Cardiac muscle cell (in vitro differentiated cells and primary cell): Measurements from ENCODE around the genes TENM3, STOX2, IRF2 and PRIMPOL.

DNA sequence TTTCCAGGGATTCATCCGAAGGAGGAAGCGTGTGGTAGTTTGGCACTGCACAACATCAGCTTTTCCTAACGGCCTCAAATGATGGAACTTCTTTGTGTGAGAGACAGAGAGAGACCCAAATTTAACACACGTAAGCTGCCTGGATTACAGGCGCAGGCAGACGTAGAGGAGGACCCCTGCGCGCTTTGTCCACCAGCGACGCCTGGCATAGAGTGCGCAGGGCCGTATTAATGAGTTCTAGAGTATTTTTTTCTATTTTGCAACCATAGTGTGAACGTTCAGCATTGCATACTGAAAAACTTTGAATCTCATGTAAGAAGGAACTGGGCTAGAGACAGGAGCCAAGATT is 101.8 kb upstream of the TENM3 start:
- RAMPAGE, long total RNA, result no peak
- RRBS, result no CpG with 5 or more reads among the region's 13 CpGs

GRCh38 chr4:182243279-182243720 is at the start of gene TENM3:
Gene TENM3, plus strand, starts transcription at chr4:182243402.
- RAMPAGE, long total RNA, result no peak
- RRBS, result no CpG with 5 or more reads among the region's 7 CpGs

GRCh38 chr4:182862717-182863392 is 54.3 kb downstream of the DCTD start:
- RAMPAGE, long total RNA, result no peak
- RRBS, result 37% methylated on average over 1 of the region's 21 CpGs

GRCh38 chr4:183304751-183305450 is 15.2 kb downstream of the CLDN22 start:
- RAMPAGE, long total RNA, result no peak
- RRBS, result no CpG with 5 or more reads among the region's 2 CpGs

DNA sequence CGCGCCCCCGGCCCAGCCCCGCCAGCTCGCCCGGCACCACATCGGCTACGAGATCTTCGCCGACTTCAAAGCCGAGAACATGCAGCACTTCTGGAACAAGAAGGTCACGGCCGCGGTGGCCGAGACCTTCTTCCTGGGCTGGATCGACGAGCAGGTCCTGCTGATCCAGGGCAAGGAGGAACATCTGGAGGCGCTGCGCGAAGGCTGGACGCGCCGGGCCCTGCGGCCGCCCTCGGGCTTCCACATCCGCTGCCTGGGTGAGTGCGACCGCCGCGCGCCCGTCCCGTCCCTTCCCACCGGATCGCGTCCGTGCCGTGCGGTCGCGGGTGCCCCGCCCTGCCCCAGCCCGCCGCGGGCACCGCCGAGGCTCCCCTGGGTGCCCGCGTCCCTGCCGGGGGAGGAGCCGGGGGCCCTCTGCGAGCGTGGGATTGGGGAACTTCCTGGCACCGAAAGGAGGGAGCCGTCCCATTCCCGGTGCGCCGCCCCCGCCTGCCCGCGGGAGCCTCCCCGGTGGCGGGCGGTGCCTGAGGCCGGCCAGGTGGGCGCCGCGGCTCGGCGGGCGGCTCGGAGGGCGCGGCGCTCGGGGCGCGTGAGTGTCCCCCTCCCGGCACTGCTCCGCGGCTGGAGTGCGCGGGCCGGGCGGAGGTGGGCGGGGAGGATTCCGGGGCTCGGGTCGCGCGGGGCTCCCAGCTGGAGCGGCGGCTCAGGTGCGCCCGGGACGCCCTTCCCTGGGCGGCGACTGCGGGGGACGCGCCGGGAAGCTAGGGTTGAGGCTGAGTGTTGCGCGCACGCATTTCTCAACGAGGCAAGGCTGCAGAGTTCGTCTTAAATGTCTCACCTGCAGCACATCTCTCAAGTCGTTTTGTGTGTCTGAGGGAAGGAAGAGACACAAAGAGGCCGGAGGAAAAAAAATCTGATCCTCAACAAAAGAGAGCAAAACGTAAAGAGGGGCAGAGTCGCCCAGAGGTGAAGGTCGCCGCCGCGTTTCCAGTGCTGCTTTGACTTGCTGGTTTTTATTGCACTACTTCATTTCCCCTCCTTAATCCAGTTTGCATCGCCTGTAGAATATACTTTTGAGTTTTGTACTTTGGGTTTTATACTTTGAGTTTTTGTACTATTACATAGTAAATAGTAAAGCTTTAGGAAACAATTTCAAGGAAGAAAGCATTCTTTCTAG is 106.9 kb upstream of the STOX2 start:
- RAMPAGE, long total RNA, result no peak
- RRBS, result 2% methylated on average over 68 of the region's 117 CpGs

GRCh38 chr4:183905058-183905640 is at the start of gene STOX2:
Gene STOX2, plus strand, starts transcription at chr4:183905307.
- RAMPAGE, long total RNA, result no peak
- RRBS, result 2% methylated on average over 5 of the region's 48 CpGs

GRCh38 chr4:184017120-184017405 is 112.0 kb downstream of the STOX2 start:
- RAMPAGE, long total RNA, result no peak
- RRBS, result no CpG with 5 or more reads among the region's 12 CpGs

GRCh38 chr4:184156039-184156789 is 61.5 kb downstream of the ENPP6 start:
- RAMPAGE, long total RNA, result no peak
- RRBS, result no CpG with 5 or more reads among the region's 9 CpGs

DNA sequence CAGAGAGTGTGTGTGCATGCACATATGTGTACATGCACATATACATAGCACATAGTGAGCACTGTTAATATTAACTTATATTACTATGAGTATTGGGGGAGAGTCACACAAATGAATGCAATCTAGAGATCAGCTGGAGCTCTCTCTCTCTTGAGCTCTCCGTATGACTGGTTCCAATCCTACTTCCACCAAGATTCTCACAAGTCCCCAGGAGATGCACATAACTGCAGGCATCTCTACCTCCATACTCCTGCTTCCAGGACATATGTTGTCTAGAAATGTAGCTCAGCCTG is 57.2 kb downstream of the ENPP6 start:
- RAMPAGE, long total RNA, result no peak
- RRBS, result no CpG with 5 or more reads among the region's 1 CpG

DNA sequence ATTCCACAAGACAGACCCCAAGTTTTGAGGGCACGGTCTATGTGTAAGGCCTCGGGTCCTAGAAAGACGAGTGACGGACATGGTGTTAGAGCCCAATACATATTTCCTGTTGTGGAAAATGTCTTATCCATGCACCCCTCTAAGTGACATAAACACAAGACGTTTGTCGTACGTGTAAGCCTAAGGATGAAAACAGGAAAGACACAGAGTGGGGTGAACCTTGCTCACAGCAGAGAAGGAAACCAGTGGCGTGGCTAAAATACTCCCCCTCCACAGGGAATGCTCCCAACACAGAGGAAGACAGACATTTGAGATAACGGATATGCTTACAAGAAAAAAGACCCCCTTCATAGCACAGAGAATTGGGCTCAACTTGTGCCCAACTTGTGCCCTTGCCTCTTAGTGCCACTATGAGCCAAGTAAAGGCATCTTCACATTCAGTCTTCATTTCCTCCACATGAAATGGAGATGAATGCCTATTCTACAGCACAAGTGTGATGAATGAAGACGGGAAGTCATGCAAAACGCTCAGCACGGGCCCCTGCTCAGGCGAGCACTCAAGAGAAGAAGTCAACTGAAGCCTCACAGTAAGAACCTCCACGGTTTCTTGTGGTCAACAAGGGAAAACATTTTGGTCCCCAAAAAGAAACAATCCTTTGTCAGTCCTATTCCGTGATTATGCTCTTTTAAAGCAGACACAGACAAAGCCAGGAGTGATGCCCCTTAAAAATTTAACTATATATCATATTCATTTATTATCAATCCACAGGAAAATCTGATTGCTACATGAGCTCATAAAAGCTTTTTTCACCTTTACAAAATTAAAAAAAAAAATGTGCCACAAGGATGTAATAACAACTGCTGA is 87.1 kb downstream of the IRF2 start:
- RAMPAGE, long total RNA, result no peak
- RRBS, result no CpG with 5 or more reads among the region's 15 CpGs

DNA sequence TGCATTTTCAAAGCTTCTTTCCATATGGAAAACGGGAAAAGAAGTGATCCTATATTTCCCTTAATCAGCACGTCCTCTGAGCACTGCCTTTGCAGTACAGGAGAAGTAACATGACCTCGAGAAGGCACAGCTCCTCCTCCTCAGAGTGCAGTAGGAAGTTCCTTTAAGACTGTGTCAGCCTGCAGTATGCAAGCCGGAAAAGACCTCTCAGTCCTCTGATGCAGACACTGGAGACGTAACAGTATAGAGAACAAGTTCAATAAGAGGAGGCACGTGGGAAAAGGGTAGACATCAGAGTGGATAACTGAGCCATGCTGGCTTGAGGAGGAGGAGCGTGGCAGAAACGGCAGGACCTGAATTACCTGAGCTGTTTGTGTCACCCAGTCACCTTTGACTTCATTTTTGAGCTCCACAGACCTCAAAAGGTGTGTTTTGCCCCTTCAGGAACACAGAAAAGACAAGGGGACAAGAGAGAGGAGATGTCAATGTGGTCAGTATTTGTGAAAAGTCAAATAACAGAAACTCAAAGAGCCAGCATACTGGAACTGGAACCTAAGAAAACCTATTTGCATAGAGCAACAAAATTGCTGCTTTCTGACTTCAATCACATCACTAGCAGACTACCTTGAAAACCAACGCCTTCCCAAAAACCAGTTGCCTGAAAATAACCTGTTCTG is 20.8 kb downstream of the IRF2 start:
- RAMPAGE, long total RNA, result no peak
- RRBS, result no CpG with 5 or more reads among the region's 9 CpGs

- RAMPAGE, long total RNA, result no peak
- RRBS, result no CpG with 5 or more reads among the region's 7 CpGs
Measured at GRCh38 chr4:184457552-184457913, 16.8 kb downstream of the IRF2 start.

DNA sequence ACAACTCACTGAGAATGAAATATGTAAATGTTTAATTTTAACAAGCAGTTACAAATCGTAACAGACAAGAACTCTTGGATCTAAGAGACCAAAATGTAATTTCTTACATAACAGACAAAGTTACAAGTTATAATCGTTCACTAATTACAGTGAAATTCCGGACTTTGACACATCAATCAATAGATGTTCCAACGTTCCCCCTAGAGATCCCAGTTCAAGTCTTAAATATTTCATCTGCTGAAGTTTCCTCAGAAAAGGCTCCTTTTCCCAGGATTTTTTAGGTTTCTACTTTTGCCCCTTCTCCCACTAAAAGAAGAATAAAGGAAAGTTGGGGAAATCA is 2.5 kb downstream of the IRF2 start:
- RAMPAGE, long total RNA, result no peak
- RRBS, result no CpG with 5 or more reads among the region's 4 CpGs

DNA sequence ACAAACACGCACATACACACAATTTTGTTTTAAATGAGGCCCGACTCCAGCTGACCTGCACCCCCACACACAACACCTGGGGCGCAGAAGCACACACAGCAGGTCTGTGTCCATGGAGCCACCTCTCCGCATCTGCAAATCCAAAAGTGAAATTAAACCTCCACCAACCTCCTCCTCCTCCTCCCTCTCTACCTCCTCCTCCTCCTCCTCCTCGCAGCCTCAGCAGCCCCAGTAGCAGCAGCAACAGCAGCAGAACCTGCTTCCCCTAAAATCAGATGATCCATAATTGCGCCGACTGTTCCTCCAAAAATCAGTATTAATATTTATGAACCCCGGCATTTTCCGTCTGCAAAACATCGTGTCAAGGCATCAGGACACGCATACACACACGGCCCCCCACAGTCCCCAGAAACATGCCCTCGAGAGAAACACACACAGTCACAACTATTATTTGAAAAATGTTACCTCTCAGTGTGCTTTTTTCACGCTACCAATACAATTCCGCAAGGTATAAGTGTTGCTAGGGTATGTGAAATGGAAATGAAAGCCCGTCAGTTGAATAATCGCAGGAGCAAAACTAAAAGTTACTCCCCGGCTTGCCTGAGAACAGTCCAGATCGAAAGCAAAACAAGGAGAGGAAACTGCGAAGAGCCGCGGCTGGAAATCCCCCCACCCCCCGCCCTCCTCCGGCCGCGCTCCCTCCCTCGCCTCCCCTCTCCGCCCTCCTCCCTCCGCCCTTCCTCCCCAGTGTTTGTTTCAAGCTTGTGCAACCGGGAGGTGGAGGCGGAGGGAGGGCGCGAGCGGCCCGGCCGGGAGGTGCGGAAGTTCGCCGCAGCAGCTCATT is at the start of gene IRF2:
TSS of gene IRF2 (minus strand) at position 637 of the 844 bp plus-strand sequence.
- RAMPAGE, long total RNA, result no peak
- RRBS, result 6% methylated on average over 11 of the region's 39 CpGs

DNA sequence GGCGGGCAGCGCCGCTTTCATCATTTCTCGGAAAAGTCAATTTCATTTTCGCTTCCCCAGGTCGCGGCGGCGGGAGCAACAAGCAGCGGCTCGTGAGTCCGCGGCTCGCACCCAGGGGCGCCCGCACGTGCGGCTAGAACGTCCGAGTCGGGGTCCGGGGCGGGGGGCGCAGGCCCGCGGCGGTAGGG is 302 bp upstream of the IRF2 start:
- RAMPAGE, long total RNA, result no peak
- RRBS, result 2% methylated on average over 6 of the region's 27 CpGs

DNA sequence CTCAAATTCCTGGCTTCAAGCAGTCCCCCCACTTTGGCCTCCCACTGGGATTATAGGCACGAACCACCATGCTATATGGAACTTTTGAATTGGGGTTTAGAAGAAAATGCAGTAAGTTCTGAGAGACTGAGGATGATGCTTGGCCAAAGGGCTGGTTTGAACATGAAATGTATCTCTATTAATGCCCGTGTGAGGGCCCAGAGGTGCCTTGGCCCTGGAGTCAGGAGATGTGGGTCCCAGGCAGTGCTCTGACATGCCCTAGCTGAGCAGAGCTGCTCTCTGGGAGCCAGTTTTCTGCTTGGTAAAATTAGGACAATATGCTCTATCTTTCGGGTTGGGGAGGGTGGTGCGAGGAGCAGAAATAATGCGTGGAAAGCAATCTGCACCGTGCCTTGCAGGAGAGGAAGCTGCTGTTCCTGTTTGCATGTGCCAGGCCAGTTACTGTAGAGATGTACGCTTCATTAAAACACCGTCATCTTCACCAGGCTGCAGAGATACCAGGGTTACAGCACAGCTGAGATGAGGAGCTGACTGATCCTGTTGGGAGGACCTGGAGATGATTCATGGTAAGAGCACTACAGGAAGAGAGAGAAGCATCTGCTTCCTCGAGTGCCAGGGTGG is 29.4 kb upstream of the IRF2 start:
- RAMPAGE, long total RNA, result no peak
- RRBS, result no CpG with 5 or more reads among the region's 9 CpGs

GRCh38 chr4:184647896-184649066 is 966 bp downstream of the CASP3 start:
- RAMPAGE, long total RNA, result no peak
- RRBS, result 2% methylated on average over 24 of the region's 65 CpGs

GRCh38 chr4:184649609-184650055 is at the start of gene PRIMPOL:
Gene PRIMPOL, plus strand, starts transcription at chr4:184649738.
- RAMPAGE, long total RNA, result start-site peak on the plus strand at chr4:184649669-184649775, 551 and 430 reads in 2 replicates
- RRBS, result no CpG with 5 or more reads among the region's 32 CpGs

DNA sequence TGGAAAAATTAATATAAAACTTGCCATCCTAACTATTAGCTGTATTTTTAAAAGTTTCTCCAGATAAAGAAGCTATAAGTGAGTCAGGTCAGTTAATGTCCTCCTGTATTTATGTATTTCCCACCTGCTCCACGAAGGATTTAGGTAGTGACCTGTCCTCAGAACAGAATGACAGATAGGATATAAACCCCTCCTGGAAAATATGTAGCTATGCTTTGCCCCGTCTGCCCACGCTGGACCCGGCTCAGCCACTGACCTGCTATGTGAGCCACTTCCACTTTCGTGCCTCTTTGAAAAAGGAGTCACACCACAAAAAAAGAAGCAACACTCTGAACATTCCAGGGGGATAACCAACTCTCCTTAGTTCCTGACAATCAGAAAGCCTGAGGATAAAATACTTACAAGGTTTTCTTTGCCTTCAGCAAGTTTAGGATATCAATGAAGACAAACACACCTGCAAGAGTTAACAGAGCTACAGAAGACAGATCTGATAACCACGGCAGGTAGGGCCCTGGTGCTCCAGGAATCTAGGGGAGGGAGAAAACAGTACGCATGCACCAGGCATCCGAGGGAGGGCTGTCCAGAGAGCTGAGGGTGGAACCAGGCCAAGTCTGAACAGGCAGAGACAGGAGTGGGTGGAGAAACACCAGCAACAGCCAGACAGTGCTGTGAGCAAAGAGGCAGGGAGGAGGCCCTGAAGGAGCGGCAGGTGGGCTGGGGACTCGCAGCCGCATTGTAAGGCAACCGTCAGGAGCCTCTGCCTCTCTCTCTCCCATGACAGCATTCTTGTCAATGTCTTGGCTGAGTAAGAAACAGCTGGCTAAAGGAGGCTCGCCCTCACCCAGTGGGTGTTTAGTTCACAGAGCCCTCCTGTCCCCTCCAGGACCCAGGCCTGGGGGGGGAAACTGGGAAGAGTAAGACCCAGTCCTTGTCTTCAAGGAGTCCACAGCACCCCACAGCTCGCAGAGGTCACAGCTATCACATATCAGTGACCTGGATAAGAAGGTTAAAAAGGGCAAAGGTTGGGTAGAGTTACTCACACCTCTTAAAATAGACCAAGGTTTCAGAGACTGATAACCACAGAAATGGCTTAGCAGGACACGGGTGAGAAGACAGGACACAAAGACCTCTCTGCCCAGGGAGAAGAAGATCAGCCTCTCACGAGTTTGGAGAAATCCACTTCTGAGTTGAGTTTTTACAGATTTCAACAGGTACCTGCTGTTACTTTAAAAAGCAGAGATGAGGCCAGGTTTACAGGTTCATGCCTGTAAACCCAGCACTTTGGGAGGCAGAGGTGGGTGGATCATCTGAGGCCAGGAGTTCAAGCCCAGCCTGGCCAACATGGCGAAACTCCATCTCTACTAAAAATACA is 10.7 kb downstream of the ACSL1 start:
- RAMPAGE, long total RNA, result no peak
- RRBS, result no CpG with 5 or more reads among the region's 17 CpGs

- RAMPAGE, long total RNA, result no peak
- RRBS, result no CpG with 5 or more reads among the region's 2 CpGs
Measured at GRCh38 chr4:184822935-184823581, 2.7 kb downstream of the ACSL1 start.